A172 (cell line): Measurements from ENCODE around the genes OLIG1, DNAJC28 and DONSON.

DNA sequence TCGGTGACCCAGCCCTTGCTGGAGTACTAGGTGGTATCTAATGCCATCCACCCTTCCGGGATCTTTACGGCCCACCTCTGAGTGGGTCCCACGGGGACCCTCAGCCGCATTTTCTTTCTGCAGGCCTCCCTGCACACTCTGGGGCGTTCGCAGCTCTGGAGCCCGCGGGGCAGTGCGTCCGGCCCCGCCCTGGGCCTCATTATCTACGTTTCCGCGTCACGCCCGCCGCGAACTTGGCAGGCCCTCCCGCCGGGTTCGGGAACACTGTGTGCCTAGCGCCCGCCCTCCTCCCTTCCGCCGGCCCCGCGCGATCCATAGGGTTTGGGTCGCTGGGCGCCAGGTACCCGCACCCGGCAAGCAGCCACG, 1.1 kb upstream of the EVA1C start:
- RAMPAGE, long total RNA = no peak

- RAMPAGE, long total RNA = no peak
Observed at GRCh38 chr21:32414864-32415816, 2.6 kb downstream of the EVA1C start.

DNA sequence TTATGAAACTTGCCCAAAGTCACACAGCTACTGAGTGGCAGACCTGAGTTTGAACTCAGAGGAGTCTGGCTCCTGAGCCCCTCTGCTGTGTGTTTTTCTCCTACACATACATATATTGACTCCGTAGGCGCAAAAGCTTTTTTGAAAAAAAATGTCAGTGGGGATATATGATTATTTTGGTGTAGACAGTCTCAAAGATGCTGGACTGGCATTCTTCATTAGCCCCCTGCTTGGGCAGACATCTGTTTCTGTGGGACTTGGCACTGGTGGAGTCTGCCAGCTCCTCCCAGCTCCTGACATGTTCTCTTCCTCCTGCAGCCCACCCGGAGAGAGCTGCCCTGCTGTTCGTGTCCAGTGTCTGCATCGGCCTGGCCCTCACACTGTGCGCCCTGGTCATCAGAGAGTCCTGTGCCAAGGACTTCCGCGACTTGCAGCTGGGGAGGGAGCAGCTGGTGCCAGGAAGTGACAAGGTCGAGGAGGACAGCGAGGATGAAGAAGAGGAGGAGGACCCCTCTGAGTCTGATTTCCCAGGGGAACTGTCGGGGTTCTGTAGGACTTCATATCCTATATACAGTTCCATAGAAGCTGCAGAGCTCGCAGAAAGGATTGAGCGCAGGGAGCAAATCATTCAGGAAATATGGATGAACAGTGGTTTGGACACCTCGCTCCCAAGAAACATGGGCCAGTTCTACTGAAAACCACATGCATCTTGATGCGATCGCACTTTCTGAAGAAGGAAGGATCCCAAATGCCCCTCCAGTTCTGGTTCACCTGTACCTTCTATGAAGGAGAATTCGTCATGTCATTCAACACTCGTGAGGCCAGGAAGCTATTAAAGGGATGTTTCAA, 70.6 kb downstream of the TCP10L start:
- RAMPAGE, long total RNA = no peak

GRCh38 chr21:32523786-32524878, 61.2 kb downstream of the TCP10L start:
- RAMPAGE, long total RNA = no peak

DNA sequence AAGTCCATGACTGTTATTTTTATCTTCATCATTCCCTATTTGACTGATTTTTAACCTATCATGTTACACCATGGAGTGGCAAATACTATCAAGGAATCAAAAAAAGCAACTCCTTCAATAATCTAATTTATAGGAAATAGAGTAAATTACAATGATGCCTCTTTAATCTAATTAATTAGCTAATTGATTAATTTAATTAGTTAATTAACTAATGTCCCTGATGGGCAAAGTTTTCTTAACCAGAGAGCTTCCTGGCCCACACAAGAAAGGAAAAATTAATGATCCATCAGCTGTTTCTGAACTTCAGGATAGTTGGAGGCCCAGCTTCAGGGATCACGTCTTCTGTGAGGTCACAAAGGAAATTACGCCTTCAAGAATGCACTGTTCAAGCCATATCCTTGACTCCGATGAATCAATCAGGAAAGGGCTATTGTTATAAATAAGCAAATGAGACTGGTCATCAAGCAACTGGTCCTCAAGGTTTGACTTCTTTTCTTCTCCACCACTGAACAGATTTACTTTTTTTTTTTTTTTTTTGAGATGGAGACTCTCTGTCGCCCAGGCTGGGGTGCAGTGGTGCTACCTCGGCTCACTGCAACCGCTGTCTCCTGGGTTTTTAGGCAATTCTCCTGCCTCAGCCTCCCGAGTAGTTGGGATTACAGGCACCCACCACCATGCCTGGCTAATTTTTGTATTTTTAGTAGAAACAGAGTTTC, 40.7 kb downstream of the TCP10L start:
- RAMPAGE, long total RNA = no peak

- RAMPAGE, long total RNA = no peak
Observed at GRCh38 chr21:32592926-32593494, 7.7 kb upstream of the TCP10L start.

- RAMPAGE, long total RNA = no peak
Observed at GRCh38 chr21:32613254-32613879, 1.2 kb upstream of the CFAP298 start.

- RAMPAGE, long total RNA = no peak
Observed at GRCh38 chr21:32771965-32772423, 439 bp upstream of the PAXBP1 start.

GRCh38 chr21:33019713-33020226, 6.0 kb upstream of the OLIG2 start:
- RAMPAGE, long total RNA = no peak

DNA sequence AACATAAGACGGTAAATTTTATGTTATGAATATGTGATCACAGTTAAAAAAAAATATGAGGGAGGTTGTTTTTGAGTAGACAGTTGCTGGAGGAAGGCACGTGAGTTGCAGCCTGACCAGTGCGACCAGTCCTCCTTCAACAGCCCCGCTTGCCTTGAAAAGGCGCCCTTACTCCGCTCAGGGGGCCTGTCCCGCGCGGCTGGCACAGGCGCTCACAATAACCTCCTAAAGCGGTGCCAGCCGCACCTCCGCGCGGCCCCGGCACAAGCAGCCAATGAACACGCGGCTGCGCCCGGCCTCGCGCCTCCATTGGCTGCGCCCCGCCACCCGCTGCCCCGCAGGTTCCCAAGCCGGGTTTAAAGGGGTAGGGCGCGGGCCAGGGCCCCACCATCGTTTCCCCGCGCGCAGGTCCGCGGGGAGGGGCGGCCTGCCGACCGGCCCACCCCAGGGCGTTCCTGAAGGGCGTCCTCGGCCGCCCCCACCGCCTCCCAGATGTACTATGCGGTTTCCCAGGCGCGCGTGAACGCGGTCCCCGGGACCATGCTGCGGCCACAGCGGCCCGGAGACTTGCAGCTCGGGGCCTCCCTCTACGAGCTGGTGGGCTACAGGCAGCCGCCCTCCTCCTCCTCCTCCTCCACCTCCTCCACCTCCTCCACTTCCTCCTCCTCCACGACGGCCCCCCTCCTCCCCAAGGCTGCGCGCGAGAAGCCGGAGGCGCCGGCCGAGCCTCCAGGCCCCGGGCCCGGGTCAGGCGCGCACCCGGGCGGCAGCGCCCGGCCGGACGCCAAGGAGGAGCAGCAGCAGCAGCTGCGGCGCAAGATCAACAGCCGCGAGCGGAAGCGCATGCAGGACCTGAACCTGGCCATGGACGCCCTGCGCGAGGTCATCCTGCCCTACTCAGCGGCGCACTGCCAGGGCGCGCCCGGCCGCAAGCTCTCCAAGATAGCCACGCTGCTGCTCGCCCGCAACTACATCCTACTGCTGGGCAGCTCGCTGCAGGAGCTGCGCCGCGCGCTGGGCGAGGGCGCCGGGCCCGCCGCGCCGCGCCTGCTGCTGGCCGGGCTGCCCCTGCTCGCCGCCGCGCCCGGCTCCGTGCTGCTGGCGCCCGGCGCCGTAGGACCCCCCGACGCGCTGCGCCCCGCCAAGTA, at the start of gene OLIG1:
OLIG1 (plus strand) TSS at position 387 of the 1,148 bp plus-strand sequence.
- RAMPAGE, long total RNA = no peak

DNA sequence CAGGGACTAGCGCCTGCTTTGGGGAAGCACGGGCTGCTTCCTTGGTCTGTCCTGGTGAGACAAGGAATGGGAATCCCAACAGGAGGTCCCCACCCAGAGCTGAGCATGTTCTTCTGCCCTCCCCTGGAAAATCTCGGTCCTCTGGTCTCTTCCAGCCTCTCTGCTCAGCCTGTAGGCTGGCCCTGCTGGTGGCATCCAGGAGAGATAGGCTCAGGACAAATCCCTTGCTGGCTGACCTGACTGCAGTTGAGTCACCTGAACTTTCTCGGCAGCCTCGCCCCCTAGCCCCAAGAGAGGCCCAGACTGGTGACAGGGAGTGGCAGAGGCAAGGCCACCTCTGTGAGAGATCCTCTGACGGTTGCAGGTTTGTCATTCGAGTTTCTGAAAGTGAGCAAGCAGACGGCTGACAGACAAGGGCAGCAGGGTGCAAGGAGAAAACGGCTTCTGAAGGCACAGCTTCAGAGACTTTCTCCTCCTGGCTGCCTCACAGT, 5.8 kb downstream of the OLIG1 start:
- RAMPAGE, long total RNA = no peak

GRCh38 chr21:33250753-33251355, 15.3 kb upstream of the IL10RB start:
- RAMPAGE, long total RNA = no peak

GRCh38 chr21:33300748-33301611, 23.8 kb upstream of the IFNAR1 start:
- RAMPAGE, long total RNA = no peak

DNA sequence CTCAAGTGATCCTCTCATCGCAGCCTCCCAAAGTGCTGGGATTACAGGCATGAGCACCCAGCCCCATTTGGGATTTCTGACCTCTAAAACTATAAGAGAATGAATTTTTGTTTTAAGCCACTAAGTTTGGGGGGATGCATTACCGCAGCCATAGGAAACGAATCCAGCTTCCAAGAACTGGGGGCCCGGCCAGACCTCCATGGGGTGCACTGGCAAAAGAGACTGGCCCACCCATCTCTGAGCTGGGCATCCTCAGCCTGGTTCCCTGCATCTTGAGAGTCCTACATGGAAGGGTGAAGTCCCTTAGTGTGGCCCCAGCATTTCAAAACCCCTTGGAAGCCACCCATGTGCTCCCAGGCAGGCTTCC, 9.2 kb upstream of the IFNGR2 start:
- RAMPAGE, long total RNA = no peak

- RAMPAGE, long total RNA = no peak
Observed at GRCh38 chr21:33412856-33413613, 9.8 kb downstream of the IFNGR2 start.

DNA sequence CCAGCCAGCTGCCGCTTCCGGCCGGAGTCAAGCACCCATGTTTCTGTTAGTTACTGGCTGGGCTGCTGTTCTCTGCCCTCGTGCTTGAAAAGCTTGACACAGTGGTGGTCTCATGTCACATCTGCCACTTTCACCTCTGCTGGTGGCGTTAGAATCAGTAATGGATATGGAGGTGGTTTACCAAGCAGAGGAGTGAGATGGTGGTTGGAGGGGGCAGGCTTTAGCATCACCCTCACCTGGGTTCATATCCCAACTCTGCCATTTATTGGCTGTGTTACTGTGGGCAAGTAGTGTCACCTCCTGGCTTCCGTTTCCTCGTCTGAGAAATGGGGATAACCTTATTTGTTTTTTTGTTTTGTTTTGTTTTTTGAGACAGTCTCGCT, 21.2 kb downstream of the IFNGR2 start:
- RAMPAGE, long total RNA = no peak

DNA sequence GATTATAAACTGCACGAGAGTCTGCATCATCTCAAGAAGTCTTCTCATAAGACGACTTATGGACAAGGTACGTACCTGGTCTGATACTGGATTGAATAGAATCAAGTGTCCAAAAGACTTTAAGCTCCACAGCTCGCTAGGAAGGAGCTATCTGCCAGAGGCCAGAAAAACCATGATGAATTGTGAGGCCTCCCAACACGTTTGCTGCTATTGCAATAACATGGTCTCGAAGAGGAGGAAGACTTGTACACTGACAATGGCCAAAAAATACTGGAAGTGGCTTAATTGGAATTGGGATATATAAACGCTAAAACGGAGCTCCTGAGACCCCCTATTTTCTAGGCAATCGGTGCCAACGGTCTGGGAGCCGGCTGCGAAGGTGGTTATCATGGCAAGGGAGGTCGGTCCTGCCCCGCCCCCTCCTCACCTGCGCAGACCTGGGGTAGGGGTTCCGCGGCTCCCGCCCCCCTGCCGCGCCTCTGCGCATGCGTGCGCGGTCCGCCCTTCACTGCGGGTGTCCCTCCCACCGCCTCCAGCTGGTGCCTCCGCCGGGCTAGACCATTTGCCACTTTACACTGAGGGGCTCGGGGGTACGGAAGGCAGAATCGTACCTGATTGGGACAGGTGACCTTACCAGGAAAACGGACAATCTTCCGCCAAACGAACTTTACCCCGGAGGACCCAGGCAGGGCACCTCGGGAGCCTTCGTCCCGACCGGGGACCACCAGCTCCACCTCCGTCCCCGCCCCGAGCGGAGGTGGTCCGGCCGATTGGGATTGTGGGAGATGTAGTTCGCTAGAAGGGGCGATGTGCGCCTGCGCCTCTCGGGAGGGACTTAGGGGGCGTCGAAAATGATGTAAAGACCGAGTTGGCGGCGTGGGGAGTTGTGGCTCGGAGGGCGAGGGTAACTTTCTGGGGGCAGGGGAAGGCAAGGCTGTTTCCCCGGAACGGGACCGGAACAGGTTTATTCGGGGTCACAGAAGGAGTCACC, at the start of gene DNAJC28:
DNAJC28 (minus strand) TSS at position 726 of the 991 bp plus-strand sequence.
- RAMPAGE, long total RNA = start-site peak on the minus strand centred at position 736 of the sequence, 27 bp wide, 11 and 32 reads in 2 replicates

DNA sequence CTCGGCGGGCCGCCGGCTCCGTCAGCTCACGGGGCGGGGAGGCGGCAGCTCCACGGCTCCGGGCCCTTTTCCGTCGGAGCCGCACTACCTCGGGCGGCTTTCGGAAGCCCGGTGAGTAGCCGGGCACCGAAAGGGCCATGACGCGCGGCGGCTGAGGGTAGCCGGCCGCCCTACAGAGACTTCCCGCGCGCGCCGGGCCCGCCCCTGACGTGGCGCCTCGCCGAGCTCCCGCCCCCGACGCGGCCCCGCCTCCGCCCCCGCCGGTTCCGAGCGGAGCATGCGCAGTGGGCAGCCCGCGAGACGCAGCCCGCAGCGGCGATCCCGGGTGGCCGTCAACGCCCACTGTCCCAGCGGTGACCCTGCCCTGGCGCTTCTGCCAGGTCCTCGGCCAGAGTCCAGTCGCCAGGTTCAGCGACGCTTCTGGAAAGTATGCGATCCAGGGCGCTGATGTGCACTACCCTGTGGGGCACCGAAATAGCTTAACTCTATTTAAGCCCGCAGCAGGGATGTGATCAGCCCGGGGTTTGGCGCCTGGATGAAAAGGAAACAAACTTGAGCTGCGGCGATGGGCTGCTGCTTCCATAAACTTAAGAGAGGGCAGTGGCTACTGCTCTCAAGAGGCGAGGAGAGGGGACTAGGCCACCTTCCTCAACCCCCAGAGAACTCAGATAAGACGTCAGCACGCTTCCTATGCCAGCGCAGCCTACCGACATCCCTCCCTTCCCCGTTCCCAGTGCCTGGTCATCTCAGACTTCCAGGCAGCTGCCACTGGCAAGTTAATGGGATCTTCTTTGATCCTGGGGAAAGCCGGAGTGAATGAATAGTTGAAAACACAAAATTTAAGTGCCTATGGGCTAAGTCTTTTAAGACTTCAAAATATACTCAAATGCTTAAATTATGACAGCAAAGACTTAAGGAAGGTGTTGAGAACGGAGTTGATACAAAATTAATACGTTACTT, at the start of gene DONSON:
DONSON (minus strand) TSS at position 182 of the 960 bp plus-strand sequence.
- RAMPAGE, long total RNA = no peak

GRCh38 chr21:33797107-33797655, 118.4 kb downstream of the ATP5PO start:
- RAMPAGE, long total RNA = no peak

- RAMPAGE, long total RNA = no peak
Observed at GRCh38 chr21:33801518-33802135, 114.0 kb downstream of the ATP5PO start.